Mammary microvascular endothelial cell (primary cell): ENCODE measurements around a stretch of chr6.

DNA sequence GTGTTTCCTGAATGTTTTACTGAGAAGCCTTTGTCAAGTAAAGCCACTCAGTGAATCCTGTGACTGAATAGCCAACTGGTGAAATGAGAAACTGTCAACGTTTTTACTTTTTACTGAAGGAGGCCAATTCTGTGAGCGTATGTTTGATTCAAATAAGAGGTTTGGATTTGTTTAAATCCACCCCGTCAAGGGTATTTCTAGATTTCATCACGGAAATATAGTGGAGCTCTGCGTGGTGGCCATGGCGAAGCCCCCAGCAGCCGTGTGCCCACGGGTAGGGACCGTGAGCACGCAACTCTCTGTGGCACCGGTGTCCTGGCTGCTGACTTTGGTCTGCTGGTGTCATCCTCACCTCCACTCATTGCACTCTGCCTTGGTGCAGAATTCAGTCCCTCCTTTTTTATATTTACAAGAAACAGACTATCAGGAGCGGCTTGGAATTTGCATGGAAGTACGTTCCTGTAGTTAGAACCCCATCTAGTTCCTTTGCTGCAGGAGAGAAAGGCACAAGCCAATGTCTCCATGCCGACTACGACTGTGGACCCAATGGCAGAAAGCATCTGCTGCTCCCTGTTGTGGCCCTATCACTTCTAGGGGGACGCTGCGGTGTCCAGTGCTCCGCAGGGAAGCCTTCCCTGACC, 159.8 kb downstream of the DTNBP1 start:
- RAMPAGE, long total RNA, result no peak

GRCh38 chr6:15522063-15522580, 140.7 kb downstream of the DTNBP1 start:
- RAMPAGE, long total RNA, result no peak

DNA sequence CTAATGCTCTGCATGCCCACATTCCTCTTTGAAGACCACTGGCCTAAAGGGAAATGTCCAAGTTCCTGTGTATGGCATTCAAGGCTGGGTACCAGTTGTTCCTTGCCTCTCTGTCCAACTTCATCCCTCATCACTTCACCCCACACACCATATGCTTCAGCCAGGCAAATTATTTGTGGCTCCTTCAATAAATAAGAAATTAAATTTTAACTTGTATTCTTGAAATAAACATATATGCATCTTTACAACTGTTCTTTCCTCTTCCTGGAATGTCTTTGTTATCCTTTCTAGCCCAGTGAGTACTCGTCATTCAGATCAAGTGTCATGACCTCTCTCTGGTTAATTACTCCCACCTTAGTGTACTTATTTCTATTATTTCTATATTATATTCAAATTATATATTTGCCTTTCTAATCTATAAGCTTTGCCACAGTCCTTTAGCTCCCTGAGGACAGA, 74.3 kb downstream of the DTNBP1 start:
- RAMPAGE, long total RNA, result no peak

GRCh38 chr6:15754403-15754978, 91.7 kb upstream of the DTNBP1 start:
- RAMPAGE, long total RNA, result no peak

DNA sequence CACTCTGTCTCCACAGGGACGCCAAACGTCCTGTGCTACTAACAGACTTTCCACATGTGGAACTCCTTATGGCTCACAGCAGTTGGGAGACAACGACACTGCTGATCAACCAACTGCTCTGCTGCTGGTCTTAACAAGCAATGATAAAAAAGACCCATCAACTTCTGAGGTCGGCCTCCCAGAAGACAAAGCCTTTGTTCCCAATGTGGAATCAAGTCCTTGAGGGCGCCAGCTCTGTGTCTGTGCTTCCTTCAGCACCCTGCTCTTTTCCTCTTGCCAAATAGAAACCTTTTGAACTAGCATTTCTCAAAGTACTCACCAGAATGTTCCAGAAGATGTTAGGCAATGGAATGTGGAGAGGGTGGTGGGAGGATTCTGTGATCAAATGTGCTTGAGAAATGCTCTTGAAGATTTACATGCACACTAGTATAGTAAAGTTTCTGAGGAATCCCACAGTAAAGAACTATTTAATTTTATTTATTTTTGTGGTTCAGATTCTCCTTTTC, 226.5 kb upstream of the DTNBP1 start:
- RAMPAGE, long total RNA, result no peak

DNA sequence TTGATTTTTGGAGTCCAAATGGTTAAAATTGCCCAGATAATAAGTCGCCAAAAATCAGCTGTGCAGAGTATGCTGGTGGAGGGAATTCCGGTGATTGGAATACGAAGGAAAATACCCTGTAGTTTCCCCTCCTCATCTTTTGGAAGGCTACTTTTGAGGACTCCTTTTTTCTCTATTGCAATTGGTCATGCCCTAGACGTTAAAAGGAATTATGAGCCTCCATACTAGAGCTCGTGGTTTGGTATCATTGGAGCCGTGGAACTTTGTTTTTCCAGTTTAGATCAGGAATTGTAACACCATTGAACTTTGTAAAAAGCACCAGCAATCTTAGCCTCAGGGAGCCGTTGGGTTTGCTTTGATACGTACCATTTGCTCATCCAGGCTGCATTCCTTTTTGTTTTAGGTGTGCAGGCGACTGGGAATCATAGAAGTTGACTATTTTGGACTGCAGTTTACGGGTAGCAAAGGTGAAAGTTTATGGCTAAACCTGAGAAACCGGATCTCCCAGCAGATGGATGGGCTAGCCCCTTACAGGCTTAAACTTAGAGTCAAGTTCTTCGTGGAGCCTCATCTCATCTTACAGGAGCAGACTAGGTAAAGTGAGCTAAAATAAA, 1.4 kb downstream of the MYLIP start:
- RAMPAGE, long total RNA, result no peak

DNA sequence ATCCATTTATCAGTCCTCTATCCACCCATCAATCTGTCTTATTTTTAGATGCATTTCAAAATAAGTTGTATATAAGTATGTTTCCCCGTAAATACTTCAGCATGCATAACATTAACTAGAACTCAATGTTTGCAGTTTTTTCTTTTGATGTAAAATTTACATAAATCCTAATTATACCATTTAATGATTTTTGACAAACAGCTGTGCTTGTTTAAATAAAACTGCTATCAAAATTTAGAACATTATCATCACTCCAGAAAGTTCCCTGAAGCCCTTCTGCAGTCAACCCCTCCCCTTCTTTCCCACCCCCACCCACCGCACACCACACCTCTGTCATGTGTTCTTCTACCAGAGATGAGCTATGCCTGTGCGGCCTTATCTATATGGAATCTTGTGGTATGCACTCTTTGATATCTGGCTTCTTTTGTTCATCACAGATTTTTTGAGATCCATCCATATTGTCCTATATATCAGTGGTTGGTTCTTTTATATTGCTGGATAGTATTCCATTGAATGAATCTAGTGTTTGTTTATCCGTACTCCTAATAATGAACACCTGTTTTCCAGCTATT, 7.1 kb downstream of the MYLIP start:
- RAMPAGE, long total RNA, result no peak

- RAMPAGE, long total RNA, result no peak
Observed at GRCh38 chr6:16140380-16141205, 11.7 kb downstream of the MYLIP start.

DNA sequence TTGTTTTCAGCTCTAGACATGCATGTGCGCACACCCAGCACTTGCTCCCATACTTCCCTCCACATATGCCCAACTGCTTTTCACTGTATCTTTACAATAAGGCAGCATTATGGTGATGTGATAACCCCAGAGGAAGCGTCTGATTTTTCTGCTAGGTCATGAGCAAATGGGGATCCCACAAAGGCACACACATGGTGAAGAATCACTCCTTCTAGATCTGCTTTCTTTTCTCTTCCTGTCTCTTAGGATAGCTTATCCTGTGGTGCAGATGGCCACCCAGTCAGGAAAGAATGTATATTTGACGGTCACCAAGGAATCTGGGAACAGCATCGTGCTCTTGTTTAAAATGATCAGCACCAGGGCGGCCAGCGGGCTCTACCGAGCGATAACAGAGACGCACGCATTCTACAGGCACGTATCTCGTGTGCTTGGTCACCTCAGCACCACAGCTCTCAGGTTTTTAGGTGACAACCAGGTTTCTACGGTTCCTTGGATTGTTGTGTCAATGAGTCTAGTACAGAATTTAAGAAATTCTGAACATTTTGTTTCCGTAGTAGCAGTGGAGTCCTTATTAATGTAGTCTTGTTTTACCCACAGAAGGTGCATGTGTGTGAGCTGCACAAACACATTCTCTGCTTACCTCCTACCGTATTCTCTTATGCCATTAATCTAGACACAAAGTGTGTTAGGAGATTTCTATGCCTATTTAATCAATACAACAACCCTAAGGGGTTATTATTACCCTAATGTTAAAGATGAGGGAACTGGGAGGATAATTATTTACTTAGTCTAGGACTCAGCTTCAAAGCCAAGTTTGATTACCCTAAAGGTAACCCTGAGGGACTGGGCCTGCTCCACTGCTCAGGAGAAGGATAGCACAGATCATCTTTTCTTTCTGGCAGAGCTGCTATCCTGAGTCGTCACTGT, 14.8 kb downstream of the MYLIP start:
- RAMPAGE, long total RNA, result no peak

DNA sequence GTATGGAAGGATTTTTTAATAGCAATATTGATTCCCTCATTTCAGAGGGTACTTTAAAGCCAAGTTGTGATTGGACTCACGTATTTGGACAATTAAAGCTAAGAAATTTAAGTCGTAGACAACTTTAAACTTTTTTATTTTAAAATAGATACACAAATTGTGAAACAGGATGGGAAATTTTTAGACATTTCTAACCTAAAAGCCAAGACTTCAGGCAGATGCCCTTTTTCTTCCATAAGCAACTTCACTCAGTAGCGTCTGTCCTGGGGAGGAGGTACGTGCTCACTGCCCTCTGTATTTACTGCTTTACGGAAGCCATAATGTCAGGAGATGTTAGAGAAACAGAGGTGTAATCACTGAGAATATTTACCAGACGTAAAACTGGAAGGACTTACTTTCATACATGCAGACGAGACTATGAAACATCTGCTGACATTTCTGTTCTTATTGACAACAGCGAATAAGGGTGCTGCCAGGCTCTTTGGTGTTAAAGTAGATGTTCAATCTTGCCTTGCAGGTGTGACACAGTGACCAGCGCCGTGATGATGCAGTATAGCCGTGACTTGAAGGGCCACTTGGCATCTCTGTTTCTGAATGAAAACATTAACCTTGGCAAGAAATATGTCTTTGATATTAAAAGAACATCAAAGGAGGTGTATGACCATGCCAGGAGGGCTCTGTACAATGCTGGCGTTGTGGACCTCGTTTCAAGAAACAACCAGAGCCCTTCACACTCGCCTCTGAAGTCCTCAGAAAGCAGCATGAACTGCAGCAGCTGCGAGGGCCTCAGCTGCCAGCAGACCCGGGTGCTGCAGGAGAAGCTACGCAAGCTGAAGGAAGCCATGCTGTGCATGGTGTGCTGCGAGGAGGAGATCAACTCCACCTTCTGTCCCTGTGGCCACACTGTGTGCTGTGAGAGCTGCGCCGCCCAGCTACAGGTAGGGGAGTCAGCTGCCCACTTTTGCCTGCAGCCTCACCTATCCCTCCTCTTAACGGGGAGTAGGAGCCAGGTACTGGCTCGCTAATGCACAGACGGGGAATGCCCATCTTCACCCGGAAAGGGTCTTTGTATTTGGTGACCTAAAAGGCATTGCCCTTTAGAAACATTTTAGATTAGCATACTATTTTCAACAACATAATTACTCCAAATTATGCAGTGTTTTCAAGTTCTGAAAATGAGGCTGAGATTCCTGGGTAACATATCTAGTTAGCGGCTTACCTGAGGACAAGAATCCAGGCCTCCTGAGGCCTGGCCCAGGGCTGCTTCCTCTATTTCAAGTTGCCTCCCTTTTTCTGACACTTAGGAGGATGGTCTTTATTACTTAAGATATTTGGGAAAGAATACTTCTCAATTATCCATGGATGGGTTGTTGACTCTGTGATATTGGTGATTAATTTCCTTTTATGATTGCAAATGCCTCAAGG, 16.0 kb downstream of the MYLIP start:
- RAMPAGE, long total RNA, result no peak

DNA sequence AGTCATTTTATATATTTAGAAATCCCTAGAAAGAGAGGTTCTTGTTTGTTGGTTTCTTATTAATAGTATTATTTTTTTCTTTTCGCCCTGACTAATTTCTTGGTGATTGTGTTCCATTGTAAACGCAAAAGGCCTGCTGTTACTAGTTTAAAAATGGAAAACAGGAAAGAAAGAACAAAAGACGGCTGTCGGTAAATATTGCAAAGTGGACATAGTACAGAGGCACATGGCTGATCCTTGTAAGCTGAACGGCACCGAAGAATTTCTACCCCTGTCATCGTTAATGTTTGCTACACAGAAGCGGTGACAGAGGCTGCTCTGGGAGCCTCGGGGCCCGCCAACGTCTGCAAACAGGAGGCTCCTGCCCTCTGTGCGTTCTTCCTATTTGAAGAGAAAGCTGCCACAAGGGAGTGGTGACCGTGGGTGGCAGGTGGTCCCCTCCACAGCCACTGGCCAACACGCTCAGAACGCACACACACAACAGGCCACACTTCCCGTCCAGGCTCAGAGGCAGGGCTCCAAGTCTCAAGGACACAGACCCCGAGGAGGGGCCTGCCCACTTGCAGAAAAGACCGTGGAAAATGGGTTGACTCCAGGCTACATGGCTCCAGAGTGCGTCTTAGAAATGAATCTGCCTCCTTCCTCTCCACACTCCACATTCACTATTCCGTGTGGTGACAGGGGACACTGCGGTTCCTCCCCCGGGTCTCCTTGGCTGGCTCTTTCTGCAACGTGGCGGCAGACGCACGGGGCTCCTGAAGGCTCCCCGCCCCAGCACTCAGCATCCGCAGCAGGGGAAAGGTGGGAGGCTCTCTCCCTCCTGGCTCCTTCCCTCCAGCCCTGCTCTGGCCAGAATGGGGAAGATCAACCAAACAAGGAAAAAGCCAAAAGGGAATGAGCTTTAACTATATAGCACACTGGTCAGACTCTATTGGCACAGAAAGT, 64.5 kb downstream of the GMPR start:
- RAMPAGE, long total RNA, result no peak

DNA sequence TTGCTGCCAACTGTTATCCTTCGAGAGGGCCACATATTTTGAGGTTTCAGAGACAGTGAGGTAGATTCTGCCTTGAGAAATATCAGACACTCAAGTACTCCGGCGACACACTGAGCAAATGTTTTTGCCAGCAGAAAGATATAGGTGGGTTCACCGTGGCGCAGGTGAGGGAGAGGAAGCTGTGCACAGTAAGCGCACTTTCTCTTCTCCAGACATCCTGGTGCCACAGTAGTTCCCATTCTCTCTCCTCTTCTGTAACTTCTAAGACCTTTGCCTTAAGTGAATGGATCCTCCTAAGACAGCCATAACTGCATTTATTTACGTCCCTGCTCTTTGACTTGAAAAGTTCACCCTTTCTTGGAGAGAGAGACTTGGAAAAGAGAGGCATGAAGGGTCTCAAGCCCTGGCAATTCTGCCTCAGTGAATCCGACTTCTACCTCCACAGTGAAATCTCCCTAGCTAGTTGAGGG, 183.8 kb downstream of the GMPR start:
- RAMPAGE, long total RNA, result no peak

- RAMPAGE, long total RNA, result no peak
Observed at GRCh38 chr6:16436280-16437308, 198.2 kb downstream of the GMPR start.

DNA sequence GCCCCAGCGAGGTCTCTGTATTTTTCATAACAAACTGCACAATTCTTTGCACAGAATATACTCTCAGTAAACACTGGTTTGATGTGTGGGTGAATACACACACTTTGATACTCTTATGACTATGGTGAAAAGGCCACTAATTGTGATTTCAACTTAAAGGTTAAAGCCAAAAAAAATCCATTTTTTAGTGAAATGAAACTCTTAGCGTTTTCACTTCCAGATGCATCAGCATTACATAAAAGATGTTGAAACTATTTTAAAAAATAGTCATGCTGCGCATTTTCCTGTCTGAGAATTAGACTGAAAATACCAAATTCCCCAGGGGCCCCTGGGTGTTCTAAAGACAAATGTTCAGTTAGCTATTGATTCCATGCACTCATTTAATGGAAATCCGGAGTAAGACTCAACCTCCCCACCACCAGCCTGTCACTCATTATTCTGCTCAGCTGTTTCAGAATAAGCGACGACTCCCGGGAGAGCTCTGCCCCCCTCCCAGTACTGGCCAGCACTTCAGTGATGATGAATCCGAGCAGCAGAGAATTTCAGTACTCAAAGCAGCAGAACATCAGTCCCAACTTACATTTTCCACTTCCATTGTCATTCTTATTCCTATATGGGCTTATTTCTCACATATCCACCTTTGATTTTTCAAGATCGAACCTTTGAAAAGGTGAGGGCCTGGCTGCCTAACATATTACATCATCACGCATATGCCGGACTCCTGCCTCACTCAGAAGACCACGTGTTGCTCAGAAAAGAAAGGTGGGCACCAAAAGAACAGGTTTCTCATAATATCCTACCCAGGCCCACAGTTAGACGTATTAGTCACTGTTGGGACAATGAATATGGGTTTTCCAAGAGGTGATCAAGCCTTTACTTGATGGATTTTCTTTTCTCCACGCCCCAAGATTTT, 169.3 kb downstream of the ATXN1 start:
- RAMPAGE, long total RNA, result no peak

- RAMPAGE, long total RNA, result no peak
Observed at GRCh38 chr6:16651597-16652400, 109.5 kb downstream of the ATXN1 start.

- RAMPAGE, long total RNA, result no peak
Observed at GRCh38 chr6:16668988-16669694, 92.1 kb downstream of the ATXN1 start.

DNA sequence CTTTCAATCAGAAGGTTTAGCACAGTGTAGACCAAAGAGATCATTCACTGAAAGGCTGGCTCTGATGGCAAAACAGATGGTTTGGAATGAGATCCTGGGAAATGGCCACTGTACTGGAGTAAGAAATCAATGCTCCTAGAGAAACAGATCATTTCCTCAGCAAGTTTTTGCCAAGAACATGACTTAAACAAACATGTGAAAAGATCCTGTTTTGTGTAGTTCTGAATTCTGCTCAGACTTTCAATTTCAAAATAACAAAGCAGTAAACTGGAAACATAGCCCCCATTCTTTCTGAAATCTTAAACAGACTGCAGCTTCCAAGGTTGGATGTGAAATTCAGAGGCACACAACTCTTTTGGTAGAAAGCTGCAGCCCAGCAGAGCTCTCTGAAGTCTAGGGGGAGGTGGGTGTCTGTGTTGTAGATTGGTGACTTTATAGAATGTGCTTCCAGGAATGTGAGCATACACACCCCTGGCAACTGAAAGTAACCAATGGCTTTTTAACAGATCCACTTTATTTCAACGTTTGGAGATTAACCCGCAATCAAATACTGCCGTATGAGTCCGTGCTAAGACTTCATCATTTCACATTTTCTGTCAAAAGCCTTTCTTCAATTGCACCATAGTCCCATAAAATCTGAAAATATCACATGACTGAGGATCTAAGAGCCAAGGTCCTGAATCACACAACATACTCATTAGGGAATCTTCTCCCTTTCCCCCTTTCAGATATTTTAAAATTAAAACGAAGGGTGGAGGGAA, 86.4 kb downstream of the ATXN1 start:
- RAMPAGE, long total RNA, result no peak

GRCh38 chr6:16685060-16685772, 76.0 kb downstream of the ATXN1 start:
- RAMPAGE, long total RNA, result no peak

DNA sequence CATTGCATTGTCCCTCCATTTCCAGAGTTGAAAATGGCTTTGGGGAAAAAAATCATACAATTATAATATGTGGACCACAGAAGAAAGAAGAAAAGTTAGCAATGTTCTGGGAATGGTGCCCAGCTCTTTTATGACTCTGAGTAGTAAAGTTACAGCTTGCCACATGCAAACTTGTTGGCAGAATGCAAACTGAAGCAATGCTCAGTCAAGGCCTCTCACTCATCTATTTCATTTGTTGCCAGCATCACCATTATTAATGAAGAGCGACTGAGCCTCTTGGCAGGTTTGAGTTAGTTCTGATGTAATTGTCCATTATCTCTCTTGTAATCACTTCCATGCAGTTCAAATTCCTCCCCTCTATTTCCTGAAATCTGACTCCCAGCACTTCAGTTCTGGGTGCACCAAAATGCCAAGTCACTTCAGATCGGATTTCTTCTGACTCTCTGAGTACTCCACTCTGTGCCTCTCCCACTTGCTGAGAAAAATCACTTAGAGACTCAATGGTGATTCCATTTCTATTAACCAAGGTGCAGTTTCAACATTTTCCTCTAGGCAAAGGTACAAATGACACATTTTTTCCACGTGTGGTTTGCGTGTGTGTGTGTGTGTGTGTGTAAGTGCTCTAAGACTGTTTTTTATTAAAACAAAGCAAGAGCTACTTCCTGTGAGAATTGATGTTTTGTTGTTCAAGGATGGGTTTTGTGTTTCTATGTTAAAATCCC, 154.3 kb upstream of the STMND1 start:
- RAMPAGE, long total RNA, result no peak

DNA sequence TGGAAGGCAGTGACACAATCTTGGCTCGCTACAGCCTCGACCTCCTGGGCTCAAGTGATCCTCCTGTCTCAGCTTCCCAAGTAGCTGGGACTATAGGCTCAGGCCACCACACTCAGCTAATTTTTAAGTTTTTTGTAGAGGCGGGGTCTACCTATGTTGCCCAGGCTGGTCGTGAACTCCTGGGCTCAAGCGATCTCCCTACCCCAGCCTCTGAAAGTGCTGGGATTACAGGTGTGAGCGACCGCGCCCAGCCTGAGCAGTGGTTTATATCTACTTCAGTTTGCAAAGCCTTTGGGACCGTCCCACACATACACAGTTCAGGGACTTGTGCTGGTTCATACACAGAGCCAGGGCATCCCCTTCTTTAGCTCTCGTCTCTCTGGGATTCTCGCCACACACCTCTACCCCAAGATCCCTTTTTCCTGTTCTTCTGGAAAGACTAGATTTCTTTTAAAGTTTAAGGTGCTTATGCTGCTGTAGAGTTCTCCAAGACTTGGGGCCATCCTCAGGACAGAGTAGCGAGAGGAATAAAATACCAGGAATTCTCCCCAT, 12.5 kb downstream of the CAP2 start:
- RAMPAGE, long total RNA, result no peak